Measurements from ENCODE around the genes ZNF484 and ZNF169.

DNA sequence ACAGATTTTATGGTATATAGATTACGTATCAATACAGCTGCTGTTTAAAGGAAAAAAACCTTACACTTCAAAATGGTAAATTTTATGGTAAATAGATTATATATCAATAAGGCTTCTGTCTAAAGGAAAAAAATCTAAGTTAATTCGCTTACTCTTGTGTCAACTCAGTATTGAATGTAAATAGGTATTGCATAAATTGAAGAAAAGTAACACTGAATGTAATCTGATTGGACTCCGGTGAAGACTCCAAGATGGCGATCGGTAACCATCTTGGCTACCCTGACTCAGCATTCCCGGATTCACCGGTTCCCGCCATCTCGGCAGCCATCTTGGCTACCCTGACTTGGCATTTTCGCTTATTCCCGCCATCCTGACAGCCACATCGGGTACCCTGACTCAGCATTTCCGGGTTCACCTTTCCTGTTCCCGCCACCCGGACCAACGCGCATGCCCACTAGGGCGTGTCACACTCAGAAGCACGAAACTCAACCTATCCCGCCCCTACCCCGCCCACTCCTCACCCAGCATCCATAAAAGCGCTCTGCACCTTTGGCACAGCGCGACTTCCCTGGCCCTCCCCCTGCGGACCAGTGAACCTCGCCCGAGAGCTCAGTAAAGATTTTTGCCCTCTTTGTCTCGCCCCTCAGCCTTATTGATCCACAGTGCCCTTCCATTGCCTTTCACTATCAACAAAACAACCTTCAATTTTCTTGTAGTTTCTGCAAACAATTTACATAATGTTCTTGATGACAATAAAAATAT, 17.2 kb downstream of the SPTLC1 start:
- PRO-cap, result unidirectional peak, minus-strand start at position 493 of the sequence

DNA sequence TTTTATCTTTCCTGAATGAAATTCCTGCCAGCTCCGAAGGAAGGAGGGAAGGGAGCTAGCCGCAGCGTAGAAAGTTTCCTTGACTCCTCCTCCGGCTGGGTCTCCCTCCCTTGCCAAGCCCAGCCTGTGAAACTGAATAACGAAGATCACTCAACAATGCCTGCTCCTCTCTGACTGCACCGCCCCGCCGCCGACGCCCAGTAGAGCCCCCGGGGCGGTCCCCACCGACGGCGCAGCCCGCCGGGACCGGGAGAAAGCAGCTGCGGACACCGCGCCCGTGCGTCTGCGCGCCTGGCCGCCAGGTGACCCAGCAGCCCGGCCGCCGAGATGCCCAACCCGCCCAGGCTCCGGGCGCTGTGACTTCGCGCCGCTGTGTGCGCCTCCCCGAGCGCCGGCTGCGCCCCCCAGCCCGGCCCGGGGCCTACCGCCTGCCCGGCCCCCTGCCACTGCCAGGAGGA, 25.9 kb upstream of the SPTLC1 start:
- PRO-cap, result no peak

DNA sequence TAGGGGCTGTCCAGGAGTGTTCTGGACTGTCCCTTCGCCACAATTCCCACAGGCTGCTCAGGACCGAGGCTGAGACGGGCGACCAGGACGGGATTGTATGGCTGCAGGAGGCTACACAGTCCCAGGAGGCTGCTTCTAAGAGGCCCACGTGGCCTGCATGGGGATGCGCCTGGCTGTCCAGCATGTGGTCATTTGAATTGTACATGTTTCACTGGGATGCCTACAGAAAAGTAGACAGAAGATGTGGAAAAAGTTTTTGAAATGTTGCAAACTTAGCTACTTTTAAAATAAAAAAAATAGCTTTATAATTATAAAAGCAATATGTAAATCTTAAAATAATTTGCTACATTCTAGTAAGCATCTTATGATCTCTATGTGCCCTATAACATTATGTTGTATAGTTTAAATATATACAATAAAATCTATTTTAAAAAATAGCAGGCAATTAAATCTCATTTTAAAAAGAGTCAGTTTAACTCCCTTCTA, 32.7 kb upstream of the SPTLC1 start:
- PRO-cap, result no peak

DNA sequence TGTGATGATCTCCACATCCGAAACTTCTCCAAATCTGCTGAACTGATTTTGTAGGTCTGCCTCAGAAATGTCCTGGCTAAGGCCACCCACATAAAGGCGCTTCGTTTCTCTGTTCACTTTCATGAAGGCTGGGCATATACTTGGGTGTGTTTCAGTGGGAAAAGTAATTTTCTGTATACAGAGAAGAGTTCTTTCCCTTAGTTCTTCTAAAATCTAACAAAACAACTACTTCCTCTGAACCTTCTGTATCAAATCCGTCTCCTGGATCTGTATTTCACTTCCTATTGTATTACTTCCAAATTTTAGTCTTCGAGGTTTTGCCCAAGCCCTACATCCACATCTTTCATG, 1.1 kb downstream of the NOL8 start:
- PRO-cap, result no peak

DNA sequence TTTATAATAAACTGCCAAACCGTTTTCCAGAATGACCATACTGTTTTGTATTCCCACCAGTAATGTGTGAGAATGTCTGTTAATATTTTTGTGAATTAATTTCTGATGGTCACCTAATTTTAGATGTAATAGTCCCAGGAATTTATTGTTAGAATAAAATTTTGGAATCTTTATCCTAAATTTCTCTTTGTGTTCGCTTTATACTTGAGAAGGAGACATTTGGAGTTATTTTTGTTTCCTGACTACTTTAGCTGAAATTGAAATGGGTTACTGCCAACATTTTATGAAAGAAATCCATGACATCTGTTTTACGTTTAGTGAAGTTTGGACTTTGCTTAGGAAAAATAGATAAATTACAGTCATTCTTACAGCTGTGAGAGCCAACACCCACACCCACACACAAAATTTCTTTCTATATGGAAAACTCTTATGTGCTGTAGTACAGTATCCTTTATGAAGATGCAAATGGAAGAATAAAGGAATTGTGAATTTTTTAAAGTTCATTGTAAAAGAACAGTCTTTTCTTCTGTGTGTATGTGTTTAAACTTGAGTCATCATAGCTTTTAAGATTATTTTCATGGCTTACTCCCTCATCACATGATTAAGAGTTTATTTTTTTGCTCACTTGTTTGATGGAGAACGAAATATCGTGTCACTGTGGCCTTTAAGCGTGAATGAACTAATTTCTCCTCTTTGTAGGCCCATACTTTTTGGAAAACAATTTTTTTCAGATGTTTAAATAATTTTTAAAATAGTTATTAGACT, 24.4 kb downstream of the CENPP start:
- PRO-cap, result no peak

DNA sequence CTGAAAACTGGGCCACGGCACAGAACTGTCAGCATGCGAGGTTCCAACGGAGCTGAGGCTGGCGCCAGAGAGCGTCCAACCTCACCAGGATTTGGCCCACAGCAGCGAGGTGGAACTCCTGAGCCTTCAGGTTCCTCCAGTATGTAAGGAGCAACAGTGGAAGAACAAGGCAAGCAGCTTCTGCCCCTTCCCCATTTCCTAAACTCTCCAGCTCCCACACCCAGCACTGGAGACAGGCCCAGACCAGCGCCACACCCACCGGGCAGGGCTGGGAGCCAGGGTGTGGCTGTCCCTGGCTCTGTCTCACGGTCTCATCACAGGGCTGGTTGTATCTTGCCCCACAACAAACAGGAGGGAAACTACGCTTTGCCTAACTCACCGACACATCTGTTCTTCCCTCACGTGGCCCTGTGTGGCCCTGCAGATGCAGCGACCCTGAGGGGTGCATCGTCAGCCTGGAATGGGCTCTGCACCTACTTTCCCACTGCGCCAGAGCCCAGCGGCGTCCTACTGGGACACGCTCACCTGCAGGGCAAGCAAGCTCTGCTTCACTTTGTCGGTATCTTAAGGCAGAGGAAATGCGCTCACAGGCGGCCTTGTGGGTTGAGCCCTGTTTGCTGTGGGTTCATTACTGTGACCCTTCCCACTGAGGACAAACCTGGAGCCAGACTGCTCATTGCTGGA, 15.0 kb downstream of the IPPK start:
- PRO-cap, result no peak

DNA sequence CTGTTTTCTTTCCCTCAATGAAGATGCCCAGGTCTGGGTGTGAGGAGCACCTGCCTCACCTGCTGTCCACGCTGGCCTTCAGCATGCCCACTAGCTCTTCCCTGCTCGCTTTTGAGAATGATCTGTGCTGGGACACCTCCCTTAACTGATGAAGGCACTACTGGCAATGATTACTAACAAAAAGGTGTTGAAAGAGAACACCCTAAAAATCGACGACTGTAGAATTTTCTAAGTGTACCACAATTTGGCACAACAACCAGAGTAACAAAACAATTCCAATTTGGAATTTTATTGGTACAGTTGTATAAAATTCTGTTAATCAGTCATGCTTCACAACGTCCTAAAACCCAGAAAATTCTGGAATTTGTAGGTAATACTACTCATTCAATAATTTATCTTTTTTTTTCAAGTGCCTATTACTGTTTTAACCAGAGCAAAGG, 42.4 kb upstream of the IPPK start:
- PRO-cap, result no peak

DNA sequence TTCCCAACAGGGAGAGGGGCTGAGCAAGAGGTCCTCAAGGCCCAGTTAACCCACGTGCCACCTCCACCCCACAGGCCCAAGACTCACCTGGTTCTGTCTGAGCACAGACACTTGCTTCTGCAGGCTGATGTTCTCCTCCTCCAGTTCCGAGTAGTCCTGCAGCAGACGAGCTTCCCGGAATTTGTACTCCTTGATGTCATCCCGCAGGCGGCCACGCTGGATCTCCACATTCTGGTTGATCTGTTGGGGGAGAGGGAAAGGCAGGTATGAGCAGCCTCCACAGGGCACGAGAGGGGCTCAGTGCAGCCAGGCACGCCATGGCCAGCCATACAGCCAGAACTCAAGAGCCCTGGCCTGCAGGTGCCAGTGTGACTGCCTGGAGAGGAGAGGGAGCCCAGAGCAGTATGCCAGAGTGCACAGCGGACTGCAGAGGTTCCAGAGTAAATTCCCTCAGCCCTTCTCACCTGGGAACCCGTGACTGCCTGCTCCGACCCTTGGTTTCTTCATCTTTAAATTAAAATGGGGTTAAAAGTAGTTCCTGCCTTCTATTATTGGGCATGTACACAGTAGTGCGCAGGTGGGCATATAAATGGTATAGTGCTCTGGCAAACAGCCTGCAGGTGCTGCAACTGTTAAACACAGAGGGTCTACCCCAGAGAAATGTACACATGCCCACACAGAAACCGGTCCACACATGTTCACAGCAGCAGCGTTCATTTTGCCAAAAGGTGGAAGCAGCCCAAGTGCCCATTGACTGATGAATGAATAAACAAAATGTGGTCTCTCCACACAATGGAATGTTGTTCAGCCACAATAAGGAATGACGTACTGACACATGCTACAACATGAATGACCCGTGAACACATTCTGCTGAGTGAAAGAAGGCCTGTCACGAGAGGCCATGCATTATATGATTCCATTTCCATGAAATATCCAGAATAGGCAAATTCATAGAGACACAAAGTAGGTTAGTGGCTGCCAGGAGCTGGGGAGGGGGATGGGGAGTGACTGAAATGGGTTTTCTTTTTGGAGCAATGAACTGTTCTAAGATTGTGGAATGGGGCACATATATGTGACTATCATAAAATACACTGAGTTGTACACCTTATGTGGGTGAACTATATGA, 41.7 kb downstream of the BICD2 start:
- PRO-cap, result no peak

DNA sequence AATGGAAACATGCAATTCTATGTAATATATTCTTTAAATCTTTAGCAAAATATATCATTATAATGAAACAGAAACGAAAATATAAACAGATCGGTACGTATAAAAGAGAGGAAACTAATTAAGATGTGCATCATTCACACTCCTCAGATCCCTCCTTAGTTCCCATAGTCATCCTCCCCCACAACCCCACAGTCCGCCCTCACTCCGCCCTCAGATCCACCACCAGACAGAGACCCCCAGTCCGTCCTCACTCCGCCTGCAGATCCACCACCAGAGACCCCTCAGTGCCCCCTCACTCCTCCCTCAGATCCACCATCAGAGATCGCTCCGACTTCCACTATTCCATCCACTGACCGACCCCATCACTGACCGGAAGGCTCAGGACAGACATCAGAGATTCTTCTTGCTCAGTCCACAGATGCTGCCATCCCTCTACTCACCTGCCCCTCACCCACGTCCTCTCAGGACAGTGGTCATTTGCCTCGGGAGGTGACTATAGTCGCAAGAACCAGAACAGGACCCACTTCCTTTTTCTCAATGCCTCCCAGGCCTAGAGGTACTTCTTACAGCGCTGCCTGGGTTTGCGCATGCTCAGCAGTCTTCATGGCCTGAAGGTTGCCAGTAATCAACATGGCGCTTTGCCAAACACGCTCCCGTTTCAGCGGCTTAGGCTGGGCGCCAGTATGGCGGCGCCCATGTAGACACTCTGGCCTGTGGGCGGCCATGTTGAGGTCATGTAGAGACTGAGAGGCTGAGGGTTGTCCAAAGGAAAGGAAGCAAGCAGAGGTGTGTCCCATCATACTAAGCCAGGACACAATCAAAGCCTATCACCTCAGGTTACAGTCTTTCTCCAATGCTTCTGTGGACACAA, at the start of gene ZNF484:
Gene ZNF484, minus strand, starts transcription at position 589 of the 871 bp plus-strand sequence.
- PRO-cap, result bidirectional peak, plus-strand start at position 746 of the sequence, minus-strand start at position 589 of the sequence

DNA sequence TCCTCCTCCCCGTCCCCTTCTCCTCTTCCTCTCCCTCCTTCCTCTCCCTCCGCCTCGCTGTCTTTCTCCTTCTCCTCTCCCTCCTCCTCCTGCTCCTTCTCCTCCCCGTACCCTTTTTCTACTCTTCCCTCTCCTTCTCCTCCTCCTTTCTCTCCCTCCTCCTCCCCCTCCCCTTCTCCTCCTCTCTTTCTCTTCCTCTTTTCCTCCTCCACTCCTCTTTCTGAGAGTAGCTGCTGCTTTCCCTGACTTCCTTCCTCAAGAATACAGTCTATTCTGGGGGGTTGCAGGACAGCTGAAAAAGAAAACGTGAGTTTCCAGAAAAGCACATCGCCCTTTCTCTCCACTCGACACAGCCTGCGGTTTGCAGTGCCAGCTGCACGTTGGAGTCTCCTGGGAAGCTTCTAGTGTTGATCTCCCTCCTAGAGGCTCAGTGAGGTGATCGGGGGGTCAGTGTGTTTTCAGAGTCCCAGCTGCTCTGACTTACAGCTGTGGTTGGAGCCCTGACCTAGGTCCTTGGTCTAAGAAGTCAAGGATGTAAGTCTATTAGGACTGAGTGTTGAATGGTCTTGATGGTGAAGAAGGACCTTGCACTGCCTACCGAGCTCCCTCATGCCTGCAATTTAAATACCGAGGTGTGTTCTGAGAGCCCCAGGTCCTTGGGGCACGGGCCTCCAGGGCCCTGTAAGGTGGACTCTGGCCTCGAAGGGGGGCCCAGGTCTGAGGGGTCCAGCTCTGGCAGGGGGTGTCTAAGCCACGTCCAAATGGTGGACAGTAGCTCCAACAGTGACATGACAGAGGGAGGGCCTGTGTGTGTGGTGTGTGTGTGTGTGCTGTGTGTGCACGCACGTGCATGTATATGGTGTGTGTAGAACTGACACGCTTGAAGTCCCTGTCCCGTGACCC, 24.9 kb upstream of the SUSD3 start:
- PRO-cap, result no peak

- PRO-cap, result no peak
These were observed 17.5 kb upstream of the SUSD3 start for GRCh38 chr9:93040944-93041507.

- PRO-cap, result no peak
These were observed 4.6 kb downstream of the NINJ1 start for GRCh38 chr9:93129176-93130106.

- PRO-cap, result no peak
These were observed 3.0 kb downstream of the WNK2 start for GRCh38 chr9:93186897-93187450.

GRCh38 chr9:93268378-93269414, 84.8 kb downstream of the WNK2 start:
- PRO-cap, result no peak

GRCh38 chr9:93269811-93270640, 86.1 kb downstream of the WNK2 start:
- PRO-cap, result no peak

- PRO-cap, result no peak
These were observed 10.3 kb downstream of the PHF2 start for GRCh38 chr9:93586284-93587421.

GRCh38 chr9:93607519-93608105, 31.2 kb downstream of the PHF2 start:
- PRO-cap, result no peak

DNA sequence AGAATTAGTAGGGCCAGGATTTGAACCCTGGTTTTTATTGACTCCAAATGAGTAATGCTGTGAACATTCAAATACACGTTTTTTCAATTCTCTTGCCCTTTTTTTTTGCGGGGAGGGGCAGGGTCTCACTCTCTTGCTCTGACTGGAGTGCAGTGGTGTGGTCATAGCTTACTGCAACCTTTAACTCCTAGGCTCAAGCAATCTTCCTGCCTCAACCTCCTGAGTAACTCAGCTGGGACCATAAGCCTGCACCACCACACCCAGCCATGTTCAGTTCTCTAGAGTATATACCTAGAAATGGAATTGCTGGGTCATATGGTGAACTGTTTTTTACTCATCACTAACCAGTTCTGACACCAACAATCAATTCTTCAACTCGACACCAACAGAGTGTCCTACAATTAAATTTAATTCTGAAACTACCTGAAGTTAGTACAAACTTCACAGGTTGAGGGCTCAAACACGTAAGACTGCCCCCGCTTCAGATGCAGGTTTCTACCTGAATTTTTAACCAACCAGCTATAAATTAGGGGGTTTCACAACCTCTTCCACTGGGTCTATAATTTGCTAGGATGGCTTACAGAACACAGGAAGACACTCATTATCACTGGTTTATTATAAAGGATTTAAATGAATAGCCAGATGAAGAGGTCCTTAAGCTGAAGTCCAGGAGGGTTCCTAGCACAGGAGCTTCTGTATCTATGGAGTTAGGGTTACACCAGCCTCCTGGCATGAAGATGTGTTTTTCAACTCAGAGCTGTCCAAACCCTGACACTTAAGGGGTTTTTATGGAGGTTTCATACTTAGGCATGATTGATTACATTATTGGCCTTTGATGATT, 85.3 kb upstream of the ZNF169 start:
- PRO-cap, result no peak

- PRO-cap, result no peak
These were observed 83.0 kb upstream of the ZNF169 start for GRCh38 chr9:94175794-94176894.

GRCh38 chr9:94258870-94259468, at the start of gene ZNF169:
TSS of gene ZNF169 (plus strand) at chr9:94259298.
- PRO-cap, result bidirectional peak, plus-strand start at chr9:94259328, minus-strand start at chr9:94259311